Sternocleidomastoid (tissue), 1 donor: ENCODE results near the genes NOL9 and PHF13.

DNA sequence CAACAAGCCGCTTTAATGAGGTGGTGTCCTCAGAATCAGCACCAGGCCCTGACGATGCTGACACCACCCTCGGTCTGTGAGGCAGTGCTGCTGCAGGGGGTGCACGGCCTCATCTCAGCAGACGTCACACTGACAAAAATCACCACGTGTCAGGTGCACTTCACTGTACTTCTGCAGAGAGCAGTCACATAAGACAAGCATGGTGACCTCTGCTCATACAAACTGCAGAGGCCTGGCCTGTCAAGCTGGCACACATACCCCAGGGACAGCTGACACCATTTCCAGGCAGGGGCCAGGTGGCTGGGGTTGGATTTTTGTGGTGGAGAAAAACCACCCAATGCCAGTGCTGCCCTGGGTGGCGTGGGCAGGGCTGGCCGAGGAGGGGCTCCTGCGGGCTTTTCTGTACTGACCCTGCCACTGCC, 33.2 kb upstream of the GPR153 start:
- PRO-cap: no peak

DNA sequence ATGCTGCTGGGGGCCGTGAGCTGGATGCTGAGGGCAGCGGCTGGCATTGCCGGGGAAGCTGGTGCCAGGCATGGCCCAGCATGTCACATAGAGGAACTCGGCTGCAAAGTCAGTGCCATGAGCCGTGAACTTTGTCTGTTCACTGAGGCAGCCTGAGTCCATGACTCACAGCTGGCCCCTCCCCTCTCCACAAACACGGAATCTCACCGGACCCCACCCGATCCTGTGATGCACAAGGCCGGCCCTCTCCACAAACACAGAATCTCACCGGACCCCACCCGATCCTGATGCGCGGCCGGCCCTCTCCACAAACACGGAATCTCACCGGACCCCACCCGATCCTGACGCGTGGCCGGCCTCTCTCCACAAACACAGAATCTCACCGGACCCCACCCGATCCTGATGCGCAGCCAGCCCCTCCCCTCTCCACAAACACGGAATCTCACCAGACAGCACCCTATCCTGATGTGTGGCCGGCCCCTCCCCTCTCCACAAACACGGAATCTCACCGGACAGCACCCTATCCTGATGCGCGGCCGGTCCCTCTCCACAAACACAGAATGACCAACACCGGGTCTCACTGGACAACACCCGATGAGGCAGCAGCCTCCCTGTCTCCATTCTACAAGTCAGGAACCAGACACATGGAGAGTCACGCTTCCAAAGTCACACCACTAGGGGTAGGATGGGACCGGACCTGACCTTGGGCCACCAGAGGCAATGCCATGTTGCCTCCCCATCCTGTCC, 39.6 kb upstream of the GPR153 start:
- PRO-cap: no peak

GRCh38 chr1:6353676-6354451, 39.7 kb downstream of the ACOT7 start:
- PRO-cap: no peak

GRCh38 chr1:6451560-6452144, 14.3 kb downstream of the TNFRSF25 start:
- PRO-cap: no peak

GRCh38 chr1:6473822-6474665, 8.1 kb upstream of the TNFRSF25 start:
- PRO-cap: no peak

GRCh38 chr1:6485324-6486453, 5.8 kb downstream of the PLEKHG5 start:
- PRO-cap: bidirectional peak, plus-strand start at chr1:6485509, minus-strand start at chr1:6485467

DNA sequence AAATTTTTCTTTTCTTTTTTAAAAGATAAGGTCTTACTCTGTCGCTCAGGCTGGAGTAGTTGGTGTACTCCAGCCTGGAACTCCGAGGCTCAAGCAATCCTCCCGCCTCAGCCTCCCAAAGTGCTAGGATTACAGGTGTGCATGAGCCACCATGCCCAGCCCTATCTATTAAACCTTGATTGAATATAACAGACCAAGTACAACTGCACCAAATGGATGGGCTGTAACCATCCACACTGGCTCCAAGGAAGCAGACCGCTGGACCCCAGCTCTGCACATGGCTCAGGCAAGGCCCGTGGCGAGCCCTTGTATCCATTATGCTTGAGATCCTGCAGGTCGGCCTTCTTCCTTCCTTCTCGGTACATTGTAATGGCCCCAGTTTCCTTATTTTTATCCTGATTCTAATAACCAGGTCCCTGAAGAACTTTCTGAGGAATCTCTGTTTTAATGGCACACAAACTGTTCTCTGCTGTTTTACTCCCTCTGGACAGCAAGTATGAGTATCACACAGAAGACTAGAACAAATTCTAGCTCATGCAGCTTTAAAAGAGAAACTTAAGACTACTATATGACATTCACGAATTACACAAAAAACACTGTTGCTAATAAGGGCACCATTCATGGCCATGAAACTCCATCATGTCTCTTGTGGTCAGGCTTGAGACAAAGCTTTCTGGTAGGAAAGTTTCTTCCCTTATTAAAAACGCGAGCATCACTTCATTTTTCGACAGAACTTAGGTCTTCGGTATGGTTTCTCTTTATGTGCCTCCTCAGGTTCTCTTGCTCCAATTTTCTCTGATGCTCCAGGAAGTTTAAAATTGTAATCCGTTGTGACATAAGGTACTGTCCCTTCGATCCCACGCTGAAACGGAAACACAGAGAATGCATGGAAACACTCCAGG, 28.9 kb downstream of the NOL9 start:
- PRO-cap: no peak

DNA sequence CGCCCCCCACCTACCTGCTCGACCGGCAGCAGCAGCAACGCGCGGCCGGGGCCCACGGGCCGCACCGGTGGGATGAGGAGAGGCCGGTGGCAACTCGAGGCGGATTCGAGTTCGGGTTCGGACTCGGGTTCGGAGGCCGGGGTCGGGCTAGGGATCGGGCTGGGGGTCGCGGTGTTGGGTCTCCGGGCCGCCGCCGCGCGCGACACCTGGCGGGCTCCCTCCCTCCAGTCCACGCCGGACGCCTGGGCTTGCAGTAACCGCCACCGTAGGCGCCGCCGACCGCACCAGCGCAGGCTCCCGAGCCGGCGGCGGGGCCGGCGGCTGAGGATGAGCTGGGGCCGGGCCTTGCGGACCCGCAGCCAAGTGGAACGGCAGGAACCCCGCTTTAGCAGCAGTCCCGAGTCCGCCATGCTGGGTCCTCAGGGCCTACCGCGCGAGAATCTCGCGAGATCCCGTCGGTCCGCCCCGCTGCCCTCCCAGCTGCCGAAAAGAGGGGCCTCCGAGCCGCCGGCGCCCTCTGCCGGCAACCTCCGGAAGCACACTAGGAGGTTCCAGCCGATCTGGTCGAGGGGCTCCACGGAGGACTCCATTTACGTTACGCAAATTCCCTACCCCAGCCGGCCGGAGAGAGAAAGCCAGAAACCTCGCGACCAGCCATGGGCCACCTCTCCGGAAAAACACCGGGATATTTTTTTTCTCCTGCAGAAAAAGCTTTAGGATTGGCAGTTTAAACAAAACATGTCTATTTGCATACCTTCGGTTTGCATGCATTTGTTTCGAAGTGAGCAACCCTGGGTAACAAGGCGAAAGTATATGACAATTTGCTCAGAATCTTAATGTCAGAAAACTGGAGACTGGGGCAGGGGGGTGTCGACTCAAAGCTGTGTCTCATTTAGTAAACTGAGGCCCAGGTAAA, at the start of gene NOL9:
NOL9 (minus strand) TSS at position 421 of the 916 bp plus-strand sequence.
- PRO-cap: bidirectional peak, plus-strand start at position 544 of the sequence, minus-strand start at position 421 of the sequence

DNA sequence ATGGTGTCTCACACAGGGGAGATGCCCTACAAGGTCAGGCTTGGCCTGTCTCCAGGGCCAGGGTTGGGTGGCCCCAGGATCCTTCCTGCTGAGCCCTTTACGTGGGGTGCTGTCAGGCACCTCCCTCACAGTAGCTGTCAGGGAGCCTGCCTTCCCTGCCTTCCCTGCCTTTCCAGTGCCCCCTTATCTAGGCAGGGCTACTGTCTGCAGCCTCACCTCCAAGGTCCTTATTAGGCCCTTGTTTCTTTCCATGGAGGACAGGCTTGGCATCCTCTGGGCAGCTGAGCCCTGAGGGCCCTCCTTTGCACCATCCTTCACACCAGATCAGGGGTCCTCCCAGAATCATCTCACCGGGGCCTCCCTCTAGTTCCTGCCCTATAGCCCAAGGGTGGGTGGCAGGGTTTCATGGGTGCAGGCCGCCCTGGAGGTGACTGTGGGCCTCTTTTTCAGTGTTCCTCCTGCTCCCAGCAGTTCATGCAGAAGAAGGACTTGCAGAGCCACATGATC, 7.0 kb downstream of the ZBTB48 start:
- PRO-cap: no peak

DNA sequence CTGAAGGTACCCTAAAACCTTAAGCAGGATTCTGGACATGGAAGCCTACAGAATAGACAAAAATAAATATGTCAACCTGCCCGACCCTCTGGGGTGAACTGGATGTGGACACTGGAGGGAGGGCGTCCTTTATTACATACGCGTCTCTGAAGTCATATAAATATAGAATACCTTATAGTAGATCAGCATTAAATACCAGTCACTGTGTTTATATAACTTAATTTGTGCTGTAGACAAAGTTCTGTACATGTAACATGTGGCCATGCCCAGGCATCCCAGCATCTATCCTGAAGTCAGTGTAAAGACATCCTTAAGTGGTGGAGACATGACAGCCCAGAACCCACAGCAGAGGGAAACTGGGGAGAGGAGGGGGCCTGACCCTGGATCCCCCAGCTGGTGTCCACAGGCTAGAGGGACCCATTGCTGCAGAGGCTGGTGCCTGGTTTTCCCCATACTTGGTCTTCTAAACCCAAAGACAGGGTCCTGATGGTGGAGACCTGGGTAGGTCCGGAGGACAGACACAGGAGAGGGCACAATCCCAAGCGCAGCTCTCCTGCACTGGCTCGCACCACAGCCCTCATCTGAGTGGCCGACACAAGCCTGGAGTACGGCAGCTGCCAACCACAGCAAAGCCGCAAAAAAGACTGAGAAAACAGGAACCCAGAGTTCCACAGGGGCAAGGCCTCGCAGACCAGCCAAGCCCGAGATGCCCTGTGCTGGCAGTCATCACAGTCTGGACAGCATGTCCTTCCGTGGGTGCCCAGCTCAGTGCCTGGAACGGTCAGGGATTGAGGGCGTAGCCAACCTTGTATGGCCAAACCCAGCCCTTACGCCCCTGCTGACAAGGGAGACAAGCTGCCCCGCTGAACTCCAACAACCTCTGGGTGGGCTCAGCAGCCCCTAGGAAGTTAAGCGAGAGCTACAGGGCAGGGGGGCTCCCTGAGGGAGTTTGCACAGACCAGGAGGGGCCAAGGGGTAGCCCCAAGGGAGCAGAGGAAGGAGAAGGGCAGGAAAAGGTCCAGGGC, 11.3 kb downstream of the ZBTB48 start:
- PRO-cap: no peak

- PRO-cap: bidirectional peak, plus-strand start at chr1:6613755, minus-strand start at chr1:6613384
These were observed at the start of gene PHF13 for GRCh38 chr1:6613633-6614582. PHF13 (plus strand) TSS chr1:6613731.

DNA sequence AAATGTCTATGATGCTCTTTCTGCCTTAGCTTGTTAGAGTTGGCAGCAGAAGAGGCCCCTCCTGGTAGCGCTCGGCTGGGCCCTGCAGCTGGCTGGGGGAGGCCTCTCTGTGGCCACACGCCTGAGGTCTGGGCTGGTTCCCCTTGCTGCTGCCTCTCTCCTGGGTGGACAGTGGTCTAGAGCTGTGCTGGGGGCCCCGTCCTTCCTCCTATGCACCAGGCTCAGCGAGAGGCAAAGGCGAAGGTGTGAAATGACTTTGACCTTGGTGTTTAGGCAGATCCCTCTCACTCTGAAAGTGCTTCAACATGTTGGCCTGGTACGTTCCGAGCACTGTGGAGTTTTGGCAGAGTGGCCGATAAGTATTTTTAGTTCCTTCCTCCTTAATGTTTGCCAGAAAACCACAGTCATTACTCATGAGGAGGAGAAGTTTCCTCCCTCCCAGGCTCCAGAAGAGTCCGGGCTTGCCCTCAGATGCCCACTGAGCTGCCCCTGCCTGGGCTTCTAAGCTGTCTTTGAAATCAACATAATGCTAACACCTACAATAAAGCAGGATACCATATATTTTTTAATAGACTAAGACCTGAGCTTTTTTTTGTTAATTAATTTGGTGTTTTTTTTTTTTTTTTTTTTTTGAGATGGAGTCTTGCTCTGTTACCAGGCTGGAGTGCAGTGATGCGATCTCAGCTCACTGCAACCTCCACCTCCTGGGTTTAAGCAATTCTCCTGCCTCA, 41.5 kb upstream of the CAMTA1 start:
- PRO-cap: no peak

- PRO-cap: no peak
These were observed 127.3 kb downstream of the CAMTA1 start for GRCh38 chr1:6912585-6913013.

DNA sequence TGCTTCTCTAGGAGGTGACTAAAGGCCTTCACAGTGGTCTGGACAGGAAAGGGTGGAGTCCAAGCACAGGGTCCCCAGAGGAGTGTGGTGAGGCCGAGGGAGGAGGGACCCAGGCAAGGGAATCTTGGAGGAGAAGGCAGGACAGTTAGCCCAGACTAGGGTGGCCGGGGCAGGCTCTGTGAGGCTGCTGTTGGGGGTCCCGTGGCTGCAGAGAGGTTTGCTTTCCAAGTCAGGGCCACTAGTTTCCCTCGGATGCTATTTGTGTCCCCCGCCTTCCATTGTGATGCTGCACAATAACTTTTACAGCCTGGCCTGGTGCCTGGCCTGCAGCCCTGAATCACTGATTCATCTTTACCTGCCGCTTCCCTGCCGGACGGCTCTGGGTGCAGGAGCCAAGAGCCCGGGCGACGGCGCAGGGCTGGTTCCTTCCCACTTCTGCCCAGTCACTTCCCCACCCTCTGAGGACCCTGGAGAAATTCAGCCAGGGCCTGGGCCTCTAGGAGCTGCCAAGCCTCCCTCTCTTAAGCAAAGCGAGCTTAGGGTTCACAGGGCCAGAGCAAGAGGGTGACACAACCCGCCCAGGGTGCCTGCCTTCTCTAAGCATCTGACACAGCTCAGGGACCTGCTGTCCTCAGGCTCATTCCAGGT, 381.3 kb upstream of the VAMP3 start:
- PRO-cap: no peak

- PRO-cap: no peak
These were observed 126.0 kb upstream of the VAMP3 start for GRCh38 chr1:7645092-7645569.

GRCh38 chr1:7780628-7781231, 3.4 kb upstream of the PER3 start:
- PRO-cap: no peak

- PRO-cap: no peak
These were observed 32.7 kb upstream of the UTS2 start for GRCh38 chr1:7885486-7885995.

GRCh38 chr1:8013071-8013425, 13.1 kb downstream of the ERRFI1 start:
- PRO-cap: no peak

DNA sequence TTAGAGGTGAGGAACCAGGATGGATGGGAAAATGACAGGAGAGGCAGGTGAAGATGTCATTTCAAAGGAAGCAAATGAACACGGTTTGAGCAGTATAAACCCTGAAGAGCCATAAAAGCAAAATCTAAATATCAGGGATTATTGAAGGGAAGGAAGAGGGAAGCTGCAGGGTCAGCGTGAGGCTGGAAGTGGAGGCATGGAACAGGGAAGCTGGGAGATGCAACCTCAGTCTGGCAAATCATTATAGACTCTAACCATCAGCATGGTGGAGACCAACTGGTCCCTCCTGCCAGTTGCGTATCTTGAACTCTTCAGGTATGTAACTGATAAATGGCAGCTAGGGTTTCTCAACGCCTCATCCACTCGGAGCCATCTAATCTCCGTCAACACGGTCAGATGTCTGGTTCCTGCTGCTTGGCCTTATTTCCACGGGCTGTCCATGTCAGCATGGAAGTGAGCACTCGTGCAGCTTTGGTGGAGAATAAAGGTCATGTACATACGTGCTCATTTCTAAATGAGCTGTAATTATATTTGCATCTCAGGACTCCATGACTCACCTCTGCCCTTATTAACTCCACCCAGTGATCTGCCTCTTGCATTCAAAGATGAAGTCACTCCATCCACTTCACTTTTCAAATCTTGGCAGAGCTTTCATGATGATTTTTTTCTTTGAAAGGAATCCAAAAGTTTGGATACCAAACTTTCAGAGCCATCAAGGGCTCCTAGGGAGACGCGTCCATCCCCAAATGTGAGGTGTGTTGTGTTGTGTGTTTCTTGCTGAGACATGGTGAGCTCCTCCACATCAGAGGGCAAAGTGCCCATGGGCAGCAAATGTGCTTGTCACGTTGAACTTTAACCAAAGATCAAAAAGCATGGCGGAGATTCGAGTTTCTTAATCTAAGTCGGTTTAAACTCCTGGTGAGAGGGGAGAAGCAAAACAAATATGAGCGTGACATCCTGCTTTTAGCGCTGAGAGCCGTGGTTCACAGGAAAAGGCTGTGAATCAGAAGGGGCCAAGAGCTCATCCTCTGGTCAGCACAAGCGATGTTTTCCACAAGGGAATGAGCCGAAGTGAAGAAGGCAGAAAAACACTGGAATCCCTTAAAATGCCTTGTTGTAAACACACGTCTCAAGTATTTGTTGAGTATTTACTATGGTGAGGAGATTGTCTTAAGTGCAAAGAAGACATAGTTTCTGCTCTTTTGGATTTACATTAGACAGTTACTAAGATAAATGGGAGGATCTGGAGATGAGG, 68.5 kb upstream of the ERRFI1 start:
- PRO-cap: no peak

GRCh38 chr1:8147742-8148463, 121.8 kb upstream of the ERRFI1 start:
- PRO-cap: no peak